Paraaortic lymph node (tissue), 1 donor: ENCODE results near the genes KLRC3, TAS2R10 and PRB2.

- PRO-cap, result no peak
Observed at GRCh38 chr12:10420228-10420646, at the start of gene KLRC3. TSS of gene KLRC3 (minus strand) at chr12:10420595.

GRCh38 chr12:10551559-10551778, 45.8 kb downstream of the EIF2S3B start:
- PRO-cap, result no peak

DNA sequence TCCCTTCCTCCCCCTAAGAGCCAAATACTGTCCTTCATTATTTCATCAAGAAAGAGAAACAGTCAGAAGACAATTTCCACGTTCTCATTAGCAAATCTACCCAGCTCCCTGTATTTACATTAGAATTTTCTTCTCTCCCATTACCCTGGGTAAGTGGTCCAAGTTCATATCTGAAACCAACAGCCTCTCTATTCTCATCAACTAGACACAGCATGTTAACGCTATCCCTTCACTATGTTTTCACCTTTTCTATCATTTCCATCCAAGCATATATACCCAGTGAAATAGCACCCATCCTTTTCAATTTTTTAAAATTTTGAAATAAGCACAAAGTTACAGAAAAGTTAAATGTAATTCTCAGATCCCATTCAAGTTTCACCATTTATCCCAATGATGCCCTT, 18.5 kb downstream of the YBX3 start:
- PRO-cap, result no peak

- PRO-cap, result bidirectional peak, plus-strand start at chr12:10716958, minus-strand start at chr12:10716823
Observed at GRCh38 chr12:10716542-10717165, 6.5 kb downstream of the YBX3 start.

- PRO-cap, result unidirectional peak, plus-strand start at chr12:10722875
Observed at GRCh38 chr12:10722265-10722972, 704 bp downstream of the YBX3 start.

- PRO-cap, result no peak
Observed at GRCh38 chr12:10826086-10826705, at the start of gene TAS2R10. TSS of gene TAS2R10 (minus strand) at chr12:10826358.

GRCh38 chr12:11172036-11172704, 1.2 kb downstream of the SMIM10L1 start:
- PRO-cap, result no peak

DNA sequence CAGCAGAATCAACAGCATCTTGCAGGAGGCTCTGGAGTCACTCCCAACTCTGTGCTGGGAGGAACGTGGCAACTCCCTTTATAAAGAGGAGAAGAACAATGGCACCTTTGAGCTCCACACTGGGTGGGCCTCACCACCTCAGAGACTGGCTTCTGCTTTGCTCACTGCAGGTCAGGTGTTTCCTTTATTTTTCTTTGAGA, at the start of gene PRB2:
Gene PRB2 (minus strand): TSS at position 56 of the 200 bp plus-strand sequence.
- PRO-cap, result no peak

DNA sequence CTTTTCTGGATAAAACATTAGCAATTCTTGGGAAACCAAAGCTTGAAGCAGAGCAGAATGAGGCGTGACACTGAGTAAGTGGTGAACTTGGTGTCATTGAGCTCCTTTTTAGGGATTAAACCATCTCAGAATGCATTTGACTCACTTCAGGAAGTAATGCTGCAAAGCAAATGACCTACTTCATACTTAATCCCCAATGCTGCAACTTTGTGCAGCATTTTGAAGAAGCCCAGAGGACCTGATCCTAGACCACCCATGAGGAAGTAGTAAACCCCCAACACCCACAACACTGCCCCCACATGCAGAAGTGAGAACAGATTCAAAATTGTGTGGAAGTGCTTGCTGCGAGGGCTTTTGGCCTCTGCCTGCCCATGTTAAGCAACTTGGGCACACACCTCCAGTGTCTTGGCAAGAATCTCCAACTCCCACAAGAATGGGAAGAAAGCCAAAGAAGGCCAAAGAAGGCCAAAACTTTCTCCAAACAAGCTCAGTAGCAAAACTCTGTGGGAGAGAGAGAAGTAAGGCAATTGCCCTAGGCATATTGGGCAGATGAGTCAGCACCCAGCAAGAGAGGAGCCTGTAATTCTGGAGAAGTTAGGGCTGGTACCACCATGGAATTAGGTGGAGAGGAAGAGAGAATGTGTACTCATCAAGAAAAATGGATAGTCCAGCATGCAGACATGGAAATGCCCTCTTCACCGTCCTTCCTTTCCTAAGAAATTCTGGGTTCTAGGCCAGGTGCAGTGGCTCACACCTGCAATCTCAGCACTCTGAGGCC, 69.2 kb upstream of the ETV6 start:
- PRO-cap, result no peak

GRCh38 chr12:11638386-11638939, 11.0 kb upstream of the ETV6 start:
- PRO-cap, result no peak

DNA sequence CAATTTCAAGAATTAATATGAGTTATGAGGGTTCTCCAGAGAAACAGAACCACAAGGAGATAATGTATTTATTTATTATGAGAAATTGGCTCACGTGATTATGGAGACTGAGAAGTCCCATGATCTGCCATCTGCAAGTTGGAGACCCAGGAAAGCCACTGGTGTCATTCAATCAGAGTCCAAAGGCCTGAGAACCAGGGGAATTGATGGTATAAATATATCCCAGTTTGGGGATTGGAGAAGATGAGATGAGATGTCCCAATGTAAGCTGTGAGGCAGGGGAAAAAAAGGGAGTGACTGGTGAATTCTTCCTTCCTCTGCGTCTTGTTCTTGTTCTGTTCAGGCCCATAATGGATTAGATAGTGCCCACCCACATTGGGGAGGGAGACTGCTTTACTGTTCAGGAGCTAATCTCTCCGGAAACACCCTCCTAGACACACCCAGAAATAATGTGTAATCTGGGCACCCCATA, 29.1 kb downstream of the ETV6 start:
- PRO-cap, result no peak

DNA sequence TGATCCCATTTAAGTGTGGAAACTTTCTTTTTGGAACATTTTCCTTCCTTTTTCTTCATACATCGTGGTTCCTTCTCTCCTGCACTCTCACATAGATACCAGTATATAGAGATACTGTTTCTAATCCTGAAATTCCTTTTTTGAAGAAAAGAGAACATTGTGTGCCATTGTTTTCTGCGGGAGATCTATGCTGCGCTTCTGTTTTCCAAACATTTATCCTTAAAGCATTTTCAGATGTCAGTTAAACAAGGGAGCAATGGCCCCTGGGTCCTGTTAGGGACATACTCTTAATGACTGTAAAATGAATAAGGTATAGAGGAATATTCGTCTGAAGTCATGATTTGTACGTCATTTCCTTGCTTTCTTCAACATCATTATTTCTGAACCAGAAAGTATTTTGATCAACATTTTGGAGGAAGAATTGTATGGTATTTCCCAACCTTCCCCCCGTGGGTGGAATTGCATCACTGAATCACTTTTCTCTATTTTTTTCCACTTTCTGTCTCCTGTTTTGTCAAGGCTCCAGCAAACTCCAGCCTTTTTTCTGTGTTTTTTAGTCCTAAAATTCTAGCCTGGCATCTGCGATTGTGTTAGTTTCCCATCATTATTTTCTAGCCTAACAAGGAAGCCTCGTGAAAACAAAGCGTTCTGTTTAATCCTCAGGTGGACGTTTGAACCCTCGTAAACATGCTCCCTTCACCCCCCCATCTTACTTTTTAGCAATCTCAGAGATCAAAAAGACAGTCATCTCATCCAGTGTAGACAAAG, 62.1 kb downstream of the ETV6 start:
- PRO-cap, result no peak

DNA sequence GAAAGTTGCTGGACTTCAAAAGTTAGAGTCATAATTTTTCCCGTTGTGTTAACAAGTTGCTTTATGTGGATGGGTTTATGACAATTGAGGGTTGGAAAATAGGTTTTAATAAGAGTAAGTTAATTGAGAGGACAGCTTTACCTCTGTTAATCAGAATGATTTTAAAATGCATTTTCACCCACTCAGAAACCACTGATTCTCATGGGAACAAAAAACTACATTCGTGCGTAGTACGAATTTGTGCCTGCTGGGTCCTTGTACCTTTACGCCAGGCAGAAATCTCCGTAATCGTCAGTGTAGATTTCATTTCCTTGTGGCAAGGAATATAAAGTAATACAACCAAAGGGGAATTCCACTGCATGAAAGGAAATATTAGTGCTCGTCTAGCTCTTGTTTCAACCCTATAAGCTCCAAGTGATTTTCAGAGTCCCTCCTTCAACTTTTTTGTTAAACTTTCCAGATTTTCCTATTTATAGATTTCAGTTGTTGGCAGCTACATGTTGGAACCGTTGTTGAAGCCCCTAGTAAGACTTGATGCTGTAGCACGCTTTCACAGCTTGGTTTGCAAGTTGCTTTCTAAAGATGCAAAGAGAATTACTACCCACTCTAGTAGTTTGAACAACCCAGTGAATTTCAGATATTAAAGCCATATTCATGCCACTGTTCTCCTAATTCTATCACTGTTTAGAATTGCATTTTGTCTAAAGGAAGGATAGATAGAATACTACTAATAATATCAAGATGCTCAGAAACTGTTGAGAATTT, 90.6 kb downstream of the ETV6 start:
- PRO-cap, result no peak

DNA sequence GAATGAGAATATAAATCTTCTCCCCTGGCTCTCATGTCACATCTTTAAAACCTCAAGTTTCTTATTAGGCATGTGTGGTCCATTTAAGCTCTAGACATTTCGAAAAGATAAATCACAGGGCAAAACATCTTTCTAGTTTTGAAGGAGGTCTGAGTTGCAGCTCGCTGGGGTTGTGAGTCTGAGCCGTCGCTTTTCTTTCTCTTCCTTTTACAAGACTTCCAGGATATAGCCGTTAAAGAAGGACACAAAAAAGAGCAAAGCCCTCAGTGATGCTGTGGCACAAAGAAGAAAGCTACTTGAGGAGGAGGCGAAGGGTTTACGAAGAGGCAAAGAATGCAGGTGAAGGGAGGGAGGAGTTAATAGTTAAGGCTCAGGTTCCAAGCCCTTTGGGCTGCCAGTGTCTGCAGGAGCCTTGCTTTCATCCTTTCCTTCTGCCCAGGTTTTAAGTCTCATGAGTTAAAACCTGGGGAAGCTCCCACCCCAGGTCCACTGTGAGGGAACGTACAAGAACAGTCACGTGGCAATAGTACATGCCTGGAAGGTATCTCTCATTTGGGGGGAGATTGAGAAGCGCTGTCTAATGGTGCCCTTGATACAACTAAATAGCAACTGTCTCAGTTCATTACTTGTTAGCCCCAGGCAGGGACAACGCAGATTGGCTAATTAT, 94.3 kb downstream of the ETV6 start:
- PRO-cap, result no peak

- PRO-cap, result bidirectional peak, plus-strand start at chr12:11755787, minus-strand start at chr12:11755651
Observed at GRCh38 chr12:11755300-11756375, 106.2 kb downstream of the ETV6 start.

- PRO-cap, result no peak
Observed at GRCh38 chr12:11773548-11774248, 124.2 kb downstream of the ETV6 start.

- PRO-cap, result no peak
Observed at GRCh38 chr12:11820351-11820852, 170.9 kb downstream of the ETV6 start.

DNA sequence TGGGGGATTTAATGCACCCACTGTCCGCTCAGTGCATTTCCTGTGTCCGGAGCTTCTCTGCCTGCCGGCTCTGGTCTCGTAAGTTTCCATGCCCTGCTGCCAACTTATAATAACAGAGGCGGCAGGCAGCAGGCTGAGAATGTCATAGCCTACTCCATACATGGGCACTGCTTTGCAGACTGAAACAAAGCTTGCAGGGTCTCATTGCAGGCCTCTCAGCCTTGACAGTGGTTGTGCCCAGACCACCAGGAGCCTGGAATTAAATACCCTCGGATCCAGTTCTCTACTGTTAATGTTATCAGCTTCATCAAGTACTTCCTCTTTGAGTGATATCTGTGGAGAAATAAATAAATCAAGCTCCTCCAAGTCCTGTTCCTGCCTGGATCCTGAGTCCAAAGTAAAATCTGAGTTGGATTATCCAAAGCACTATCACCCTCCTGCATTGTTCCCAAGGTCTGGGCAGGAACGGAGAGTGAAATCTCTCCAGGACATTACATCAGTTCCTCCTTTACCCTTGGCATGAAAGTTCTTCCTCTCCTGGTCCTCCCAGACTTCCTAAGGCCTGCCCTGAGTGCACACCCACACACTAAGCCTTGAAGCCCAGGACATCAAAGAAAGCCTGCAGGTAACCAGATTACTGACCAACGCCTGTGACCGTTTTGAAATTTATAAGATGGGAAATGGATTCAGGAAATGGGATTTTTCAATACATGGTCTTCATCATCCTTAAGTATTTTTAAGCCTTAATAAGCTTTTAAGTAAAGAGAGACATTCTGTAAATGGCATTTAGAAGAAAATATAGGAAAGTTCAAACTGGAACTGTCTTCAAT, 206.8 kb upstream of the BCL2L14 start:
- PRO-cap, result unidirectional peak, minus-strand start at position 78 of the sequence

GRCh38 chr12:11944009-11944255, 126.8 kb upstream of the BCL2L14 start:
- PRO-cap, result no peak

DNA sequence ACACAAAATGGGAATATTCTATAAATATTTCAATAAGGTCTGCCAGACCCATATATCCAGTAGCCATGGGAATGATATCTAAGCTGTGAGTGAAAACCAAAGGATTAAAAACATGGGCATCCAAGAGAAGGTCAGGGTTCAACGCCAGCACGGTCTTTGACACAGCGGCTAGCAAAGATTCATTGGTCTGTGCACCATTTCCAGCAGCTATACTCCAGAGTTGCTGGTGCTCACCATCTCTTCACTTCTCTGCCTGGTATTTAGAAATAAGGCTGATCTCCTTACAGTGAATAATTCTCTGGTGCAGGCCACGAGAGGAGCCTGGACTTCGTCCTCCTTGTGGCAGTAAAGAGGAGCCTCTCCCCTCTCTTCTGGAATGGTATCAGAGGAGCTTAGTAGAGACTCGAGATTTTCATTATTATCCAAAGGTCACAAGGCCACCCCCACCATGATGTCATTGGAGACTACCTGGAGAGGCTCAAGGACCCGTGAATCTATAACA, 30.9 kb upstream of the BCL2L14 start:
- PRO-cap, result no peak